BJ (cell line): ENCODE measurements around a stretch of chr11.

GRCh38 chr11:96162670-96163580, 180.1 kb downstream of the MAML2 start:
- CAGE, long polyA plus RNA, result no peak
- RRBS, result no CpG with 5 or more reads among the region's 8 CpGs

DNA sequence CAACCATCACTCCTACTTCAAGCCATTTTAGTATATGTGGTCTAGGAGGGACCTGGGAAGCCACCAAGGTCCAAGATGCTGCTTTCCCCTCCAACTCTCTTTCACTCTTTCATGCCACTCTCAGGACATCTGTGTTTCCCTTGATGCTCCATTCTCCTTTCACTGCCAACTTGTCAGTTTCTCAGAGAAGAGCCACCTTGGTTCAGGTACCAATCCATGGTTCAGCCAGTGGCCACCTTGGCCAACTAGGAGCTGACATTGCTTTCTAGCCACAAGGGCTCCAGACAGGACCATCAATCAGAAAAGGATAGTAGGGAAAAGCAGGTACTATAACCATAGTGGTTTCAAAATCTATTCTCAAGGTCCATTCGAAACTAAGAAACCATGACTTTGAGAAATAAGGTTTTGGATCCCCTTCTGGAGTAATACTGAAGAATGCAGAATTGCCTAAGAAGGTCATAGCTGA, 163.3 kb downstream of the MAML2 start:
- CAGE, long polyA plus RNA, result no peak
- RRBS, result no CpG with 5 or more reads among the region's 1 CpG

GRCh38 chr11:96182092-96182605, 160.8 kb downstream of the MAML2 start:
- CAGE, long polyA plus RNA, result no peak
- RRBS, result no CpG with 5 or more reads among the region's 5 CpGs

GRCh38 chr11:96213429-96214352, 129.3 kb downstream of the MAML2 start:
- CAGE, long polyA plus RNA, result no peak
- RRBS, result no CpG with 5 or more reads among the region's 6 CpGs

- CAGE, long polyA plus RNA, result no peak
- RRBS, result no CpG with 5 or more reads among the region's 1 CpG
These were observed 115.8 kb downstream of the MAML2 start for GRCh38 chr11:96227198-96227548.

DNA sequence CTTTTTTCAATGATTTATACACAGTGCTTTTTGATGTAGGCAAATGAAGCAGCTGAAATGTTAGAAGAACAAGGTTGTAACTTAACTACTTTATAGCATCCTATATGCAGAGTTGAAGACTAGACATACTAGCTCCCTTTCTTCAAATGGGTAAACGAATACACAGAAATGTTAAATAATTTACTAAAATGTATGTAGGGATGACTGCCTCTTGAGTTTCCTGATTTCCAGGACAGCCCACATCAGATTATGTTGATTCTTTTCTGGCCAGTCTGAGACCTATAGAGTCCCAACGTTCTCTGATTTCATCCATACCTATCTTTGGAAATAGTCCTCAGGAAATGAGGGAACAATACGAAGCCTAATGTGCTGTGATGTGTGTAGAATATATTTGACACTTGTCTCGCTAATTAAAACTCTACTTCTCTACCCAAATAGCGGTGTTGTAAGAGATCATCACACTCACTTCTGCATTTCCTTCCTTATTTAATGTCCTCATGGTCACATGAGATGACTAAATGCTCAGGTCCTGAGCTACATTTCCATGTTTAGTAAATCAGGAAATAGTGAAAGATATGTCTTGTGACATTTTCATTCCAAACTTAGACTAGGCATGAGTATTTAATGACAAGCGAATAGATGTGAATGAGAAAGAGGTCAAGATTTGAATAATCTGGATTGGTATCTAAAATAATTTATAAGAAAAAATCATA, 112.4 kb downstream of the MAML2 start:
- CAGE, long polyA plus RNA, result no peak
- RRBS, result no CpG with 5 or more reads among the region's 6 CpGs

GRCh38 chr11:96246536-96246864, 96.5 kb downstream of the MAML2 start:
- CAGE, long polyA plus RNA, result no peak
- RRBS, result no CpG with 5 or more reads among the region's 2 CpGs

GRCh38 chr11:96268739-96269278, 74.2 kb downstream of the MAML2 start:
- CAGE, long polyA plus RNA, result no peak
- RRBS, result no CpG with 5 or more reads among the region's 4 CpGs

GRCh38 chr11:96314248-96315166, 28.5 kb downstream of the MAML2 start:
- CAGE, long polyA plus RNA, result no peak
- RRBS, result no CpG with 5 or more reads among the region's 4 CpGs

GRCh38 chr11:96384601-96385078, 5.1 kb downstream of the CCDC82 start:
- CAGE, long polyA plus RNA, result no peak
- RRBS, result no CpG with 5 or more reads among the region's 4 CpGs

GRCh38 chr11:97333622-97334005, 943.8 kb downstream of the JRKL start:
- CAGE, long polyA plus RNA, result no peak
- RRBS, result no CpG with 5 or more reads among the region's 1 CpG

DNA sequence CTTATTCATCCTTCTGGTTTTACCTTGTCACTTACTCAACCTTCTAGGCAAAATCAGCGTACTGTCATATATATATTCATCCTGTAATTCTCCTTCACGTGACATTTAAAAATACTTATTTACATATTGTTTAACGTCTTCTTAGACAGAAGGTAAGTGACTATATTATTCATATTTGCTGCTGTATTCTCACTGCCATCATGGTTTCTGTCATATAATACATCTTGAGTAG, 1084.4 kb downstream of the JRKL start:
- CAGE, long polyA plus RNA, result no peak
- RRBS, result no CpG with 5 or more reads among the region's 3 CpGs

DNA sequence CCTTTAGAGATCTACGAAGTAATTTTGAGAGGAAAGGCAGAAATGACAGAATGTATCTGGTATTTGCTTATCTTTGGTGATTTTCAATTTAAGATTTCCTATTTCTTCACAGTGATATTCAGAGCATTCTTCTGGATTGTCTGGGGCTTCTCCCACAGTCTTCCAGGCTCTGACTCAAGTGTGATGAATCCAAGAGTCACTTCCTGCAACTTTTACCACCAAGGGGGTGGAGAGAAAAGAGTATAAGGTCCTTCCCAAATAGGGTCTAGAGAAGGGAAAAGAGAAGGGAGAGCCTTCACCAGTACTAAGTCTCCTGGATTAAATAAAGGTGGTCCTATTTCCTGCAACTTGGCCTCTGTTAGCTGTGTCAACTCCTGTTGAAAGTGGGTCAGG, 1054.6 kb upstream of the CNTN5 start:
- CAGE, long polyA plus RNA, result no peak
- RRBS, result no CpG with 5 or more reads among the region's 1 CpG

- CAGE, long polyA plus RNA, result no peak
- RRBS, result no CpG with 5 or more reads among the region's 8 CpGs
These were observed 54.2 kb upstream of the ARHGAP42 start for GRCh38 chr11:100632610-100633540.

GRCh38 chr11:100719259-100719713, 32.2 kb downstream of the ARHGAP42 start:
- CAGE, long polyA plus RNA, result no peak
- RRBS, result no CpG with 5 or more reads among the region's 1 CpG

DNA sequence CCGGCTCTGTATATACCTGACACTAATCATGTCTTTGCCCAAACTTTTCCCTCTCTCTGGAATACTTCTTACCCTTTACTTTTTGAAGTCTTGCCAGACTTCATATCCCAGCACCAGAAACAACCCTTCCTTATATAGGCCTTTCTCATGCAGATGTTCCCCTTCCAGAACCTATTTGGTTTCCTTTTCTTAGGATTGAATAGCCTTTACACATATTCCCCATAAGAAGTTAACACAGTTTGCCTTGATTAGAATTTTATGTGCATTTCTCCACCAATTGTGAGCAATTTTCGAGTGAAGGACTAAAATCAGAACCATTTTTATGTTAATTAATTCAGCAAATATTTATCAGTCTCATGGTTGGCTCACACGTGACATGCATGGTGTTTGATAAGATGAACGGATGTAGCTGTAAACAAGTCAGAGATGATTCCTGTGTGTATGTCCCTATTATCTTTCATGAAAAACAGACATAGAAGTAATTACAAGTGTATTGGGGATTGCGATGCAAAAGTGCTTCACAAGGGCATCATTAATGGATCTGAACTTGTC, 173.5 kb downstream of the ARHGAP42 start:
- CAGE, long polyA plus RNA, result no peak
- RRBS, result no CpG with 5 or more reads among the region's 5 CpGs

DNA sequence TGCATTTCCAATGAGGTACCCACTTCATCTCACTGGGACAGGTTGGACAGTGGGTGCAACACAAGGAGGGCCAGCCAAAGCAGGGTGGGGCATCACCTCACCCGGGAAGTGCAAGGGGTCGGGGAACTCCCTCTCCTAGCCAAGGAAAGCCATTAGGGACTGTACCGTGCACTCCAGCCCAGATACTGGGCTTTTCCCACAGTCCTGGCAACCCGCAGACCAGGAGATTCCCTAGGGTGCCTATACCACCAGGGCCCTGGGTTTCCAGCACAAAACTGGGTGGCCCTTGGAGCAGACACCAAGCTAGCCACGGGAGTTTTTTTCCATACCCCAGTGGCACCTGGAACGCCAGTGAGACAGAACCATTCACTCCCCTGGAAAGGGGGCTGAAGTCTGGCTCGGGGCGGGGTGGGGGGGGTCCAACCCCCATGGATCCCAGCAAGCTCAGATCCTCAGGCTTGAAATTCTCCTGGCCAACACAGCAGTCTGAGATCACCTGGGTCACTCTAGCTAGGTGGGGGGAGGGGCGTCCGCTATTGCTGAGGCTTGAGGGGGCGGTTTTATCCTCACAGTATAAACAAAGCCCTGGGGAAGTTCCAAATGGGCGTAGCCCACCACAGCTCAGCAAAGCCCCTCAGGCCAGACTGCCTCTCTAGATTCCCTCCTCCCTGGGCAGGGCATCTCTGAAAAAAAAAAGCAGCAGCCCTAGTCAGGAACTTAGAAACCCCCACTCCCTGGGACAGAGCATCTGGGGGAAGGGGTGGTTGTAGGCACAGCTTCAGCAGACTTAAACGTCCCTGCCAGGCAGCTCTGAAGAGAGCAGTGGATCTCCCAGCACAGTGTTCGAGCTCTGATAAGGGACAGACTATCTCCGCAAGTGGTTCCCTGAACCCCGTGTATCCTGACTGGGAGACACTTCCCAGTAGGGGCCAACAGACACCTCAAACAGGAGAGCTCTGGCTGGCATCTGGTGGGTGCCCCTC, 16.9 kb downstream of the TRPC6 start:
- CAGE, long polyA plus RNA, result no peak
- RRBS, result no CpG with 5 or more reads among the region's 16 CpGs

DNA sequence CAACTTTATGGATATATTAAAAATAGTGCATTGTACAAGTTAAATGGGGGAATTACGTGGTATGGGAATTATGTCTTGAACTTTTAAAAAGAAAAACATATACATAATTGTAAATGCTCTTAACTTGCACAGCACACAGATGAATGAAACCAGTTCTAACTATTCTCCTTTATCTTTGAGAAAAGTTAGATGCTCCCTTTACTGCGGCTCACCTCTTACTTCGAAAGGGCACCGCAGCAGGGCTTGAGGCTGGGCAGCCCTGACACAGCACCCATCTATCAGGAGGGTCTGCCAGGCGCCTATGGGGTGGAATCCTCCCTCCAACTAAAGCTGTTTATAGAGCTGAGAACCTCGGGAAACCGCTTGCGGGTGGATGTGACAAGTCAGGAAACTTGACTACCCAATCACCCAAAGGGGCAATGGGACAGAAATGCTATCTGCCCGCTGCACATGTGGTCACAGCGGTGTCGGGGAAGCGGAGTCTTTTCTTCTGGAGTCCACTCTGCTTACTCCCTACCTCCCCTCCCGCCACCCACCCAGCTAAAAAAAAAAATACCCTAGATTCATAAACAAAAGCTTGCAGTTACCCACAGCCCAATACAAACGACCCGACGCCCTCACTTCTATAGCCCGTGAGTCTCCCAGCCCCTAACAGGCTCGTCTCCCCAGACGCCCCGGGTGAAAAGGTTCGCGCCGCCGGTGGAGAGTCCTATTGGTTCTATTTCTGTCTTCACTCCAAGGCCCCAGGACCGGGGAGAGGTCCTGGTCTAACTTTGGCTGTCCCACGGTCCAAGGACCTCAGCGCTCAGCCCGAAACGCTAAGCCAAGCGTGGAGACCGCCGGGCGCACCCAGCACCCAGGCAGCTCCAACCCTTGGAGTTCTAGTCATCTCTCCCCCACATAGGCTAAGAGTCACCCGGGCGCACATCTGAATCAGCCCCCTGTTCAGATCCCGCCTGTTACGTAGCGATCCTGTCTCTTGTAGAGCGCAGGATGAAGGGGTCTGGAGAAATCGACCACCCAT, 1.5 kb downstream of the TRPC6 start:
- CAGE, long polyA plus RNA, result no peak
- RRBS, result 4% methylated on average over 8 of the region's 40 CpGs

DNA sequence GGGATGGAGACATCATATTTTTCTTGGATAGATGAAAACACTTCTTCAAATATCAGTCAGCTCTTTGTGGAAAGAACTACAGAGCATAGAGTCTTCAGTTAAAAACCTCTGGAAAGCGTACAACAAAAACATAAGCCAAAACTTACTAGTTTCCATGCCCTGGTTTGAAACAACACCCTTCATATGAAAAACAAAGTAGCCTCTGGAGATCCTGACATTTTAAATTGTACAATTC, 7.0 kb upstream of the CEP126 start:
- CAGE, long polyA plus RNA, result no peak
- RRBS, result no CpG with 5 or more reads among the region's 1 CpG

DNA sequence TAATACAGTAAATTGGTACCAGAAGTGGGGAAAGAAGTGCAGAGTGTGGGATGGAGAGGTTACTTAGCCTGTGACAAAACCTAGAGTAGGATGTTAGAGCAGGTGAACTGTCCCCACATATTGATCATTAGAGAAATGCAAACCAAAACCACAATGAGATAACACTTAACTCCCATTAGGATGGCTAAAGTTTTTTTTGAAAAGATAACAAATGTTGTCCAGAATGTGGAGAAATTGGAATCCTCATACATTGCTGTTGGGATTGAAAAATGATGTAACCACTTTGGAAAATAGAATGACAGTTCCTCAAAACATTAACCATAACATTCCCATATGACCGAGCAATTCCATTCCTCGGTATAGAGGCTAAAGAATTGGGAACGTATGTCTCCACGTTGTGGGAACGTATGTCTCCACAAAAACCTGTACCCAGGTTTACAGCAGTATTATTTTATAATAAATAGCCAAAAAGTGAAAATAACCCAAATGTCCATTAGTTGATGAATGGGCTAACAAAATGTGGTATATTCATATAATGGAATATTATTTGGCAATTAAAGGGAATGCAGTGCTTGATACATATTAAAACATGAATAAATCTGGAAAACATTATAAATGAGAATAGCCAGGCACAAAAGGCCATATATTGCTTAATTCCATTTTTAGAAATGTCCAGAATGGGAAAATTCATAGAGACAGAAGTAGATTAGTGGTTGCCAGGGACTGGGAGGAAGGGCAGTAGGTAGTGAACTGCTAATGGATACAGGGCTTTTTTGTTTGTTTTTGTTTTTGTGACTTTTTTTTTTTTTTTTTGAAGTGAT, 85.8 kb downstream of the YAP1 start:
- CAGE, long polyA plus RNA, result no peak
- RRBS, result no CpG with 5 or more reads among the region's 5 CpGs